ENCODE data around the gene MXRA5.

DNA sequence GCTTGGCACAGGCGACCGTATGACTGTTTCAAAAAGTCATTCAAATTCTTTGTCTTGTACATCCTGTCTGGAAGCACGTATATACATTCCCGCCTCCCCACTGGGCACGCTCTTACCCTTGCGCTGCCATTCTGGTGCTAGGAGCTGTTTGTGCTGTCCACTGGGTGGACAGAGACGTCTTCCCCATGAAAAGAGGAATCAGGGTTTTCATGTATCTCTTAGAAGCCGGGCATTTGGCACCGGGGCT lies 40.1 kb upstream of the CD99 start:
- RRBS = no CpG with 5 or more reads among the region's 9 CpGs

DNA sequence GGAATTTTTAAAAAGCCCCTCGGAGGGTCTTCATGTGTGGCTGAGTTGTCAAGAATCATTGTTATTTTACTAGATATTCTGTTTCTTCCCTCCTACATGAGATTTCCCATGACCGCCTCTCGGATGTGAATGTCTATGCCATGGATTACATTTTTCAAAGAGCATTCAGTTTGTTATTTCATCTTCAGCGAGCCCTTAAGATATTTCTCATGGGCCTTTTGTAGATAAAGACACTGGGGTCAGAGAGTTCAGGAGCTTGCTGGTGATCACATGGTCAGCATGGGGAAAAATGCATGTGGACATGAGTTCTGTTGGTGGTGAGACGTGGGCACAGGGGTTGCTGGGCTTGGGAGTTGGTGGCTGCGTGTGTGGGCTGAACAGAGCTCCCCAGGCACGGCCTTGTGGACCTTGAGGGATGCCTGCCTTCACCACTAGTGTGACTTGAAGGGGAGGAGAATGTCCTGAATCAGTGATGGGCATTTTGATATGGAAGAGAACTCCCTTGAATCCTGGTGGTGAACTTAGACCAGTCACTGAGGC lies 8.7 kb downstream of the CD99 start:
- RRBS = no CpG with 5 or more reads among the region's 7 CpGs

GRCh38 chrX:2894530-2895360 lies 34.4 kb downstream of the ARSD start:
- RRBS = no CpG with 5 or more reads among the region's 17 CpGs

DNA sequence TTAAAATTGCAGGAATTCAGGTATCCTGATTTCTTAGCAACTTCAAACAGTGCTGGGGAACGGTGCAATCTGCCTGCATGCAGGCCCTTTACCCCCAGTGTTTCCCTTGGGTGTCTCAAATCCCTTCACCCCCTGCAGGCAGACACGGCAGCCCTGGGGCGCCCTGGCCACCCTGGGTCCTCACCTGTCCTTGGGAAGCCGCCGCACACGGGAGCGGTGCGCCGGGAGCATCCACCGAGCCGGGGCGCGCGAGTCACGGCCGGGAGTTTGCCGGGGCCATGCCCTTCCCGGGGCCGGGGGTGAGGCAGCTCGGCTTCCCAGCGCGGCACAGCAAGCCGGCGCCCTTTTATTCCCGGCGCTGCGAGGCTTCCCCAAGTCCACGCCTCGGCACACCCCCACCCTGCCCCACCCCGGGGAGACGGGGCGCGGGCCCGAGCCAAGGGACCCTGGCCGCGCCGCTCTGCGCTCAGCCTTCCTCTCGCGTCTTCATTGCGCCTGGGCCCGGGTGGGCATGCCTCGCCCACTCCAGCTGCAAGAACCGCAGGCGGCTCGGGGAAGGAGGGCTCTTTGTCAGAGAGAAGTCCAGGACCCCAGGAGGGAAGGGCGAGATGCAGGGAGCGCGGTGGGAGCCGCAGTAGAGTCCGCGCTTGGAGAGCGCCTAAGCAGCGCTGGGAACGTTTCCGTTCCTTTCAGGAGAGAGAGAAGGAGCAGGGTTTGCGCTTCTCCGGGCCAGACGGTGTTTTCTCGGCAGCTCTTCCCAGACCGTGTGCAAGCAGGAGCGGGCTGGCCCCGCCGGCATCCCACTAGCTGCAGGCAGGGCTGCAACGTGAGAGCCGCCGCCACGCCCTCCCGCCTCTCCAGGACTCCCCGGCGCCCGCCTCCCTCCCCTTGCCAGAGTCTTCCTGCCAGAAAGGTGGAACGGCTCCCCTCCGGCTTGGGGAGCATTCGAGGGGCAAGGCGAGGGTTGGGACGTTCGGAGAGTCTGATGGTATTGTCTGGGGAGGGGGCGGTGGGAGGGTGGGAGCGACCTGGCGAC lies at the start of gene MXRA5:
MXRA5 (minus strand) TSS at position 322 of the 1,036 bp plus-strand sequence.
- RRBS = 35% methylated on average over 31 of the region's 81 CpGs

- RRBS = no CpG with 5 or more reads among the region's 12 CpGs
Measured at GRCh38 chrX:3607522-3608282, 105.7 kb downstream of the PRKX start.

GRCh38 chrX:3696975-3698503 lies 15.9 kb downstream of the PRKX start:
- RRBS = no CpG with 5 or more reads among the region's 33 CpGs

DNA sequence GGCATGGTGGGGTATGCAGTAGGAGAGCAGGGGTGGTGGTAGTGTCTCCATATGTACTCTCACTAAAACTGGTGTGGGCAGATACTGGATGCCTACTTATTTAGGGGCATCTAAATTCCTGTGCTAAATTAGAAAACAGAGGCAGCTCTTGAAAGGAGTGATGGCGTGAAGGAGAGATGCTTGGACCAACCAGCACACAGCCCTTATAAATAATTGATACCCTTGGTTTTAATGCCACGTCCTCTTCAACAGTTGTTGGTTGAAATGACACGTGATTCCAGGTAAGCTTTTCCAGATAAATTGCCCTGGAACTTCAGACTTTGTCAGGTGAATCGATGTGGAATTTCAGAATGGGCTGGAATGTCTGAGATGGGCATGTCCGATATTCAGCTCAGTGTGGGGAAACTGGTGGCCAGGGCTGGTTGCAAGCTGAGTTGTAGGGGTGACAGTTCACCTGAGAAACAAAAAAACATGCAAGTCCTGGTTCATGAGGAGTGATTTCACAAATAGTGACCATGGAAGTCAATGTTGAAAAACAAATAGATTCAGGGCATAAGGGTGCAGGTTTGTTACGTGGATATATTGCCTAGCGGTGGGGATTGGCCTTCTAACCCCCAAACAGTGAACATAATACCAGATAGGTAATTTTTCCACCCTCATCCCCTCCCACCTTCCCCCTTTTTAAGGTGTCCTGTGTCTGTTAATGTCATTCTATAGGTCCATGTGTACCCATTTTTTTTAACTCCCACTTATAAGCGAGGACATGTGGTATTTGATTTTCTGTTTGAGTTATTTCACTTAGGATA lies 104.1 kb upstream of the PRKX start:
- RRBS = no CpG with 5 or more reads among the region's 8 CpGs

DNA sequence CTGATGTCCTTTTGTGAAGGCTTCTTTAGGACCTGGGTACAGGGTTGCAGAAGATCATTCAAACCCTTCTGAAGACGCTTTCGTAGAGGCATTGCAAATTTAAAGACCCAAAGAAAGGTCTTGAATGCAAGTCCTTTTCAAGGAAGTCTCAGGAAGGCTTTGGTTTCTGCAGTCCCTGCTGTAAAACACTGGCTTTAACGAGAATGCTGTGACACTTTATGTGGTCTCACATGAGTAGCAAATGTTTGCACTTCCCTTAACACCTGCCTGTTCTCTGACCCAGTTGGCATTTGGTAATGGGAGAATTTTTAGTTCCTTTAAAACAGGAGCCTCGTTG lies 330.4 kb upstream of the PRKX start:
- RRBS = no CpG with 5 or more reads among the region's 4 CpGs

- RRBS = no CpG with 5 or more reads among the region's 19 CpGs
Measured at GRCh38 chrX:6227644-6227947, 1.1 kb downstream of the NLGN4X start.

- RRBS = no CpG with 5 or more reads among the region's 2 CpGs
Measured at GRCh38 chrX:6891442-6891895, 256.0 kb upstream of the STS start.

DNA sequence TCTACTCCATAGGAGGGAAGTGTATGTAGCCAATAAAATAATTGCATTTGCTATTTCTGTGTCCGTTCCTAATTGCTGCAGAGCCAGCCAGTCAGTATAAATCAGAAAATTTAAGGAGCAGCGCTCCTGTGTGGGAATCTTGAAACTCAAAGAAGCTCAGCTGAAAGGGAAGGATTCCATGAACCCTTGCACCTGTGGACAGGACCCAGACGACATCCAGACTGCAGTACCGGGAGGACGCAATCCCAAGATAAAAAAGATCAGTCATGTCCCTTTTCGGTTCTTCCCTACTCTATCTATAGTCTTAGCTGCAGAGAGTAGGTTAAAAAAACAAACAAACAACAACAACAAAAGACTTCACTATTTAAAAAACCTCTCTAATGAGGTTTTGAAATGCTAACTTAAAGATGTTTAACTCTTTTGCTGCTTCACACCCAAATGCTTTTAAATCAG lies 216.0 kb upstream of the STS start:
- RRBS = no CpG with 5 or more reads among the region's 6 CpGs

DNA sequence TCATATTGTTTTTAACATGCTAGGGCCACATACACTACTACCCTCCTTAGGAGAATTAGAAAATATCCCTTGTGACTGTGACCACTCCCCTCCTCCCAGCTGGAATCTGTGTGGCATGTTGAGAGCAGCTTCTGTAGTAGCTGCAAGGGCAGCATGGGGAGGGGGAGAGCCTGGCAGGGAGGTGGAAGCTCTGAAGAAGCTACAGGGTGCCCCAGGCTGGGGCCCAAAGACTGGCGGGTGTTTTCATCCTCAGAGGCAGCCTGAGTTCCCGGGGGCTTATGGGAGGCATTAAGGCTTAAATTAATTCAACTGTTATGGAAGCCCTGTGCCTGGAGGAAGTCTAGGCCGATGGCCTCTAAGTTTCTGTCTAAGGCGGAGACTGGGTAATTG lies 37.6 kb upstream of the STS start:
- RRBS = no CpG with 5 or more reads among the region's 4 CpGs

- RRBS = no CpG with 5 or more reads among the region's 6 CpGs
Measured at GRCh38 chrX:7172245-7172680, 24.3 kb upstream of the PUDP start.

DNA sequence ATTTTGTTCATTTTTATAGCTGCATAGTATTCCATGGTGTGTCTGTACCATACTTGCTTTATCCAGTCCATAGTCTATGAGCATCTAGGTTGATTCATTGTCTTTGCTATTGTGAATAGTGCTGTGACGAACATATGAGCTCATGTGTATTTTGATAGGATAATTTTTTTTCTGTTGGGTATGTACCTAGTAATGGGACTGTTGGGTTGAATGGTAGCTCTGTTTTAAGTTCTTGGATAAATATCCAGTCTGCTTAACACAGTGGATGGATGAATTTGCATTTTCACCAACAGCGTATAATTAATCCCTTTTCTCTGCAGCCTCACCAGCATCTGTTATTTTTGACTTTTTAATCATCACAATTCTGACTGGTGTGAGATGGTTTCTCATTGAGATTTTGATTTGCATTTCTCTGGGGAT lies 56.7 kb downstream of the FAM9B start:
- RRBS = no CpG with 5 or more reads among the region's 2 CpGs

DNA sequence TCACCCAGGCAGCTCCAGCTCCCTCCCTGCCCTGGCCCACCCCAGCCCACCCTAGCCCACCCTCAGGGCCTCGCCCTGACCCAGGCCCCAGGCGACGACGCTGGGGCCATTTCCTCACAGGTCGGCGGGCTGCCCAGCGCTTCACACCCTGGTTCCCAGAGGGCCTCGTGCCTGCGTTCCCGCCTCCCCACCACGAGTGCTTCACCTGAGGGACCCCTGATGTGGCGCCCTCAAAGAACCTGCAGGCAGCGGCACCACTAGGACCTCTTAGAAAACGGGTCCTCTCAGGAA lies 335 bp downstream of the FAM9B start:
- RRBS = no CpG with 5 or more reads among the region's 14 CpGs

DNA sequence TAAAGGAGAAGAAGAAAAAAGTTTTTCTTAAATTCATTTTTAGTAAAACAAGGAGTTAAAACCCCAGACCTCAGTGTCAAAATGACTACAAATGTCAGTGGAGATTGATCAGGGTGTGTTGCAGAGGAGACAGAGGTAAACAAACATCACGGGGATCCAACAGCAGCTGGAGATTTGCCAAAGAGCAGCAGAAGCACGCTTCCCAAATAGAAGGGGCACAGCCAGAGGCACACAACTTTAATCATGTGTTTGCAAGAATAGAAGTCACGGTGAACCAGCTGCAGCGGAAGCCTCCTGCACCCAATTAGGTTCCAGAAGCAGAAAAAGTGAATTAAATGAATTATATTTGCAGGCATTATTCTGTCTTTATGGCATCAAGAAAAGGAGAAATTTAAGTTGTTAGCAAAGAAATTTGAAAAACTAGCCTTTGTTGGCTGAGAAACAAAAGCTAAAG lies 129.5 kb upstream of the FAM9B start:
- RRBS = no CpG with 5 or more reads among the region's 4 CpGs

DNA sequence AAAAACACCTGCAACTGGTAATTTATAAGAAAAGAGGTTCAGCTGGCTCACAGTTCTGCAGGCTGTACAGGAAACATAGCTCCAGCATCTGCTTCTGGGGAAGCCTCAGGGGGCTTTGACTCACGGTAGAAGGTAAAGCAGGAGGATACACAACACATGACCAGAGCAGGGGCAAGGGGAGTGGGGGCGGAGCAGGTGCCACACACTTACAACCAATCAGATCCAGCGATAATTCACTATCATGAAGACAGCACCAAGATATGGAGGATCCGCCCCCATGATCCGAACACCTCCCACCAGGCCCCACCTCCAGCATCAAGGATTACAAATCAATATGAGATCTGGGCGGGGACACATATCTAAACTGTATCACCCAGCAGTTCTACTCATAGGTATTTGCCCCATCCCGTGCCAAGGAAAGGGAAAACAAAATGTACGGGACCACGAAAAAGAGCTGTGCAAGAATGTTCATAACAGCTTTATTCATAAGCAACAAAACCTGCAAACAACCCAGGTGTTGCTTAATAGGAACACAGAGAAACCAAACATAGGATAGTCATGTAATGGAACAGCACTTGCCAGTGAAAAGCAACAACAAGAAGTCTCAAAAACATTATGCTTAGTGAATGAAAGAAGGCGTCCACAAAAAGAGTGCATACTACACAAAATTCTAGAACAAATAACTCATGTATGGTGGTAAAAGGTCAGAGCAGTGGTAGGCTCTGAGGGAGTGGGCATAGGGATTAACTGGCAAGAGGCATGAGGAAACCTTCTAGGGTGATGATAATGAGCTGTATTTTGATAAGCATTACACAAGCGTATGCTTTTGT lies 130.8 kb upstream of the FAM9B start:
- RRBS = no CpG with 5 or more reads among the region's 11 CpGs

DNA sequence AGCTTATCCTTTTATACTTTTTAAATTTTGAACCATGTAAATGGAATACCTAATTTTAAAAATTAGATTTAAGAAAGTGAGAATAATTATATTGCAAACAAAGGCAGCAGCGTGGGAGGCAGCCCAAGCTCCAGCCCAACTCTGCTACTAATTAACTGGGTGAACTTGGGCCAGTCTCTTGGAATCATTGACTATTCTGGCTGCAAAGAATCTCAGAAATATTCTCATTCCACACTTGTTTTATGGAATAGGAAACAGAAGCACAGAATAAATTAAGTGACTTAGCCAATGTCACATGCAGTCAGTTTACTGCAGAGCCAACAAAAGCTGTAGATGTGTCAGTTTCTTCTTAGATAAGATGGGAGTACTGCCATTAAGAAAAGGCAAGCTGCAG lies 132.6 kb upstream of the FAM9B start:
- RRBS = no CpG with 5 or more reads among the region's 1 CpG

DNA sequence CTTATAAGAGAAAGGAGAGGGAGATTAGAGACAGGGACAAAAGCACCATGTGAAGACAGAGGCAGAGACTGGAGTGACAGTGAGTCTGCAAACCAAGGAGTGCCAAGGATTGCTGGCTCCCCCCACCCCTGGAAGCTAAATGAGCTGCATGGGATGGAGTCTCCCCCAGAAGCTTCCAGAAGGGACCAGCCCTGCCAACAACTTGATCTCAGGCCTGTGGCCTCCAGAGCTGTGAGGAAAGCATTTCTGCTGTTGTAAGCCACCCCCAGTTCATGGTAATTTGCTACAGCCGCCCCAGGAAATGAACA lies 128.6 kb upstream of the TBL1X start:
- RRBS = no CpG with 5 or more reads among the region's 1 CpG

- RRBS = no CpG with 5 or more reads among the region's 11 CpGs
Measured at GRCh38 chrX:9573269-9574007, 108.6 kb downstream of the TBL1X start.